Daoy (cell line): ENCODE measurements around the gene GYPA.

- RAMPAGE, long total RNA = no peak
These were observed 17.1 kb downstream of the GAB1 start for GRCh38 chr4:143353632-143354327.

DNA sequence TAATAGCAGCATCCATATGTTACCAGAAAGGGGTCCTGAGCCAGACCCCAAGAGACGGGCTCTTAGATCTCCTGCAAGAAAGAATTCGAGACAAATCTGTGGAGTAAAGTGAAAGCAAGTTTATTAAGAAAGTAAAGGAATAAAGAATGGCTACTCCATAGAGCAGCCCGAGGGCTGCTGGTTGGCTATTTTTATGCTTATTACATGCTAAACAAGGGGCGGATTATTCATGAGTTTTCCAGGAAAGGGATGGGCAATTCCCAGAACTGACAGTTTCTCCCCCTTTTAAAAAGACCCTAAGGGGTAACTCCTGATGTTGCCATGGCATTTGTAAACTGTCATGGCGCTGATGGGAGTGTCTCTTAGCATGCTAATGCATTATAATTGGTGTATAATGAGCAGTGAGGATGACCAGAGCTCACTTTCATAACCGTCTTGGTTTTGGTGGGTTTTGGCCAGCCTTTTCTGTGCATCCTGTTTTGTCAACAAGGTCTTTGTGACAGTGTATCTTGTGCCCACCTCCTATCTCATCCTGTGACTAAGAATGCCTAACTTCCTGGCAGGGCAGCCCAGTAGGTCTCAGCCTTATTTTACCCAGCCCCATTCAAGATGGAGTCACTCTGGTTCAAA is 25.7 kb downstream of the GAB1 start:
- RAMPAGE, long total RNA = no peak

- RAMPAGE, long total RNA = no peak
These were observed 692 bp upstream of the SMARCA5 start for GRCh38 chr4:143512843-143513177.

DNA sequence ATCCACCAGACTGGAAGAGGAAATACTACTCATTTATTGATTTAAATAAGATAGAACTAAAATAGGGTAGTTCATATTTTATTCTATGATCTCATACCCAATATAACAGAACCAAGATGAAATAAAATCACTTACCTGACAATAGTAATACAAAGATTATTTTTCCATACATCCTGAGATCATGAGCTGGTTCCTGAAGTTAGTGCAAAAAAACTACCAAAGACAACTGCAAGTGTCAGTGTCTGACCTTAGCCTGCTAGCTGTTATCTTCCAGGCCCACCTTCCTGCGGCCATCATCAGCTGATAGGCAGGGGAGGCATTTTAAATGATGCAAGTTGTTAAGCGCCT is at the start of gene GYPA:
GYPA (minus strand) TSS at position 255 of the 348 bp plus-strand sequence.
- RAMPAGE, long total RNA = no peak

DNA sequence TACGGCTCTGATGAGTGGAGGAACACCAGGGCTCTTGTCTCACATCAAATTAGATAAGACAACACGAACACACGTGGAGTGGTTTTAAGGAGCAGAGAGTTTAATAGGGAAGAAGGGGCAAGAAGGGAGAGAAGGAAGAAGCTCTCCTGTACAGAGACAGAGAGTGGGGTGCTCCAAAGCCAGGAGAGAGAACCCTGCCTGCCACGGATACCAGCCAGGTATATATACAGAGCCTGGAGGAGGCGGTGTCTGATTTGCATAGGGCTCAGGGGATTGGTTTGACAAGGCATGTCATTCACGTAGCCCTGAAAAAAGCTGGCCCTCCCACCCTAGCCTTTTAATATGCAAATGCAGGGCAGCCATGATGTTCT is 198.9 kb upstream of the GYPA start:
- RAMPAGE, long total RNA = no peak

DNA sequence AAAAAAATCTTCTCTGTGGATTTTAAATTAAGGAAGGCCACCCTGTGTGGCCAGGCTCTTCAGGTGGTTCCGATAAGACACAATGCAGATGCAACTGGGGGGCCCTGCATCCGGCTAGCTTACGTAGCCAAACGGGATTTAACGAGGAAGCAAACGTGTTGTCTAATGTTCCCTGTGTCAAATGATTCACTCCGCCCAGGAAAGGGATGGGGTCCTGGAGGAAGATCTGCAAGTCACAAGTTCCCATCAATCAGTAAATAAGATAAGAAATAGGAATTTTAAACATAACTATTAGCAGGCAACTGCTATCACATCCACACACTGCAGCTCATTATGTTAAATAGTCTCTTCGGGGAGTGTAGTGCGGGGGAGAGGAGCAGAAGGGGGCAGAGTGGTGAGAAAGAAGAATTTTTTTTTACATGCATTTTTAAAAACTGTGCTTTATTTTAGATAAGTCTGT is 216.5 kb upstream of the GYPA start:
- RAMPAGE, long total RNA = no peak

GRCh38 chr4:145180095-145180391 is 346 bp downstream of the OTUD4 start:
- RAMPAGE, long total RNA = no peak

GRCh38 chr4:145482562-145483479 is 1.2 kb downstream of the SMAD1 start:
- RAMPAGE, long total RNA = no peak

DNA sequence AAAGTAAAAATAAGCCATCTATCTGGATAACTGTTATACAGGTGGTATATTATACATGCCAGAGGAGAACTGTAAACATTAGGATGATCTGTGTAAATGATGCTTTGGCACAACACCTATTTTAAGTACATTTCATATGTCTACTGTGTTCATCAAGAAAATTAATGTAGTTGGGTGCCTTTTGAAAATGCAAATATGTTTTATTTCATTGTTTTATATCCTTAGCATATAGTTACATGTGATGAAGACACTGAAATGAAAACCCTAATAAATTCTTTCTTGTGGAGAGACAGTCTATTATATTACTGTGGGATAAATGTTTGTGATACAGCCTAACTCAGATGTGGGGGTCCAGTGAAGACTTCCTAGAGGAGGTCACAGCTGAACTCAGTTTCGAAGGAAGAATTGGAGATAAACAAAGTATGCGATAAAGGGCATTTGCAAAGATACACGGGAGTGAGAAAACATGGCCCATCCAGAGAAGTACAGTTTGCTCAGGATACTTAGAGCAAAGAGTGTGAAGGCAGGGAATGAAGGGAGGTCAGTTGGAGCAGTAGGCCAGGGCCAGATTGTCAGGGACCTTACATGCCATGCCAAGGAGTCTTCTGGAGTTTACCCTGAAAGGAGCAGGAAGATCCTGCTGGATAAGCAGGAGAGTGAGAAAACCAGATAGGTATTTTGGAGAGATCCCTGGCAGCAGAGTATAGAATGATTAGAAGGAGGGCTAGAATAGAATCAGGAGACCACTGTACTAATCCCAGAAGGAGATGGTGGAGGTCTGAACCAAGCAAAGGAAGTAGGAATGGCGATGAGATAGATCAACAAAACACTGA is 27.4 kb downstream of the MMAA start:
- RAMPAGE, long total RNA = no peak

DNA sequence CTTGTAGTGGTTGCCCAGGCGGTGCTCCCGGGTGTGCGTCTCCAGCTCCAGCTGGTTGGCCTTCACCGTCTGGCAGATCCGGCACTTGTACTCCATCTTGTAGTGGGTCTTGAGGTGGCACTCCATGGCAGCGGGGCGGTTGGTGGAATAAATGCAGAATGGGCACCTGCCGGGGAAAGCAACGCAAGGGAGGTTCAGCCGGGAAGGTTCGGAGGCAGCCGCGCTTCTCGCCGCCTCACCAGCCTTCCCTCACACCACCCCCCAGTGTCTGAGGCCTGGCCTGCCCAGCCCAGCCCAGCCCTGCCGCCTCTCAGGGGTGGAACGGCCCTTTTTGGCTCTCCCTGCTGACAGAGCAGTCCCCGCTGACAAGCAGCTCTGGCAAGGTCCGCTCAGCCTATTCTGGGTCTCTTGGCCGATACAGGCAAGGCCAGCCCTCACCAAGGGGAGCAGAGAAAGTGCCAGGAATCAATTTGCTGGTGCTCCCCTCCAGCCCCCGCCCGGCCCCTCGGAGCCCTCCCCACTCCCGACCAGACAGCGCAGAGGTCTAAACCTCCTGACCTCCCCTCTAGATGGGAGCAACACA is 81.6 kb downstream of the C4orf51 start:
- RAMPAGE, long total RNA = no peak

DNA sequence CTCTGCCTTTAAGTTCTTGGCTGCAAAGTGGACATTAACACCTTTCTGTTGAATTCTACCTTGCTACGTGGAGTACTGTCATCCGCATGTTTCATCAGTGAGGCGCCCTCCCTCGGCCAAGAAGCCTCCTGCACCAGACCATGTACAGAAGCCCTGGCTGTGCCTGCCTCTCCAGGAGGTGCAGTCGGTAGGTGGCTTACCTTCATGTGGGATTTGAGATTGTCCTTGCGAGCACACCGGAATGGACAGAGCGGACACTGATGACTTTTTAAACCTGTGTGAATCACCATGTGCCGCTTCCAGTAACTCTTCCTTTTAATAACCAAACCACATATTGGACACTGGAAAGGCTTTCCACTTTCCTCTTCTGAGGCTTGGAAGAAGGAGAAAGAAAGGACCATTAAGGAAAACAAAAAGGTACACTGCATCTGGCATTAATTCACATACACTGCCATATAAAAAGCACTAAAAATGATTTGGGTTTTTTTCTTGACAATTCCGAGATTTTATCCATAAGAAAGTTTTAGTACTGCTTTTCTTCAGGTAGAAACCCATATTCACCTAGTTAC is 46.5 kb downstream of the ZNF827 start:
- RAMPAGE, long total RNA = no peak

DNA sequence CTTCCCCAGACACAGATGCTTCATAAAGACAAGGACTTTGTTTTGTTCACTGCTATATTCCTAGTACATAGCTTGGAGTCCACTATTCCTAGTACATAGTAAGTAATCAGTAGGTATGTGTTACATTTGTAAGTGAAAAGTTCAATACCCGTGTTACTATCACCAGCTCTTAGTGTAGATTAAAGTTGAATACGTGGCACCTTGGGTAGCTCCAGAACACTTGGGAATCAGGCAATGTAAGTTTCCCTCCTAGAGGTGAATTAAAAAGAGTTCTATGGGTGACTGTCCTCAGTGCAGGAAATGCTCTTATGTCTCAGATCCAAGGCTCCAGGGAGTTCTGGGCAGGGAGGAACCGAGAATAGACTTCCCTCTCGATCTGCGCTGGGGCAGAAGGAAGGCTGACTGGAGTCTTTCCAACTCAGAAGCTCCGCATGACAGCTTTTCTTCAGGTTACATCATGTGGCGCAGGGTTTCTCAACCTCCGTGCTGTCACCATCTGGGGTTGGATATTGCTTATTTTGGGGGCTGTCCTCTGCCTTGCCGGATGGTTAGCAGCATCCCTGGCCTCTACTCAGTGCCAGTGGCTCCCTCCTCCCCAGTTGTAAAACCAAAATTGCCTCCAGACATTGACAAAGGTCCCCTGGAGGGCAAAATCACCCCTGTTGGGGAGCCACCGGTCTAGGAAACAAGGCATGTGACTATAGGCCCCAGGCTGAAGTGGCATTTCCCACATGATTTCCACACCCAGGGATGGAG is 21.2 kb downstream of the REELD1 start:
- RAMPAGE, long total RNA = no peak

DNA sequence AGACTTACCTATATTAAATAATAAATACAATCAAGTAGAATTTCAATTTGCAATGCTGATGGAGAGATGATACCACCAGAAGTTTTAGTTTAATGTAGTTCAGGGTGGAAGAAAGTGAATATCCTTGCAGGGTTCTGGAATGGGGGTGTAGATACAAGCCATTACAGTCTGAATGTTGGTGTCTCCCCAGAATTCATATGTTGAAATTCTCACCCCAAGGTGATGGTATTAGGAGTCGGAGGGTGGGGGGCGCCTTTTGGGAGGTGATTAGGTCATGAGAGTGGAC is 20.6 kb upstream of the EDNRA start:
- RAMPAGE, long total RNA = no peak

GRCh38 chr4:147618157-147618793 is 1.1 kb downstream of the TMEM184C start:
- RAMPAGE, long total RNA = no peak

- RAMPAGE, long total RNA = no peak
These were observed 597 bp upstream of the ARHGAP10 start for GRCh38 chr4:147731155-147731826.

GRCh38 chr4:147772438-147773186 is 40.7 kb downstream of the ARHGAP10 start:
- RAMPAGE, long total RNA = no peak

DNA sequence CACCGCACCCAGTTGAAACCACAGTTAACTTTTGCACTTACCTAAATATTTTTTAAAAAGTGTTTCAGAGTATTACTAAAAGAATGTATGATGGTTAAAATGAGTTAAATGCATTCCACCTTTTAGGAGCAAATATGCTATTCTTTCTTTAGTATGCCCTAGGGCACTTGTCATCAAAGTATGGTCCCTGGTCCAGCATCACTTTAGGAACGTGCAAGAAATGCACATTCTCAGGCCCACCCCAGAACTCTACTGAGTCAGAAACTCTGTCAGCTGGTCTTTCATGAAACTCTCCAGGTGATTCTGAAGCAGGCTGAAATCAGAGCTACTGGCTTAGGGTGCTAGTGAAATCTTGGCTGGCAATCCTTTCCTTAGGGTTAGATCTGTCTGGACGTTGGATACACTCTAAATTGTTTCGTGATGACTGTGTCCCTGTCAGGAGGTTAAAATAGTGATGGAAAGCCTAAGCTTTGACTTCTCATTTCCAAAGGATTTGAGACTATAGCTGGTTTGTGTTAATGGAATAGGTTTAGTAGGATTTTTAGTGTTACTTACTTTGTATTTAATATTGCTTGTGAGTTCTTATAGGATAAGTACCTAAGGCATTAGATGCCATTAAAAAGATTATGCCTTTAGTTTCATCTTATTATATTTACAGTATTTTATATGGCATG is 99.1 kb downstream of the ARHGAP10 start:
- RAMPAGE, long total RNA = no peak

DNA sequence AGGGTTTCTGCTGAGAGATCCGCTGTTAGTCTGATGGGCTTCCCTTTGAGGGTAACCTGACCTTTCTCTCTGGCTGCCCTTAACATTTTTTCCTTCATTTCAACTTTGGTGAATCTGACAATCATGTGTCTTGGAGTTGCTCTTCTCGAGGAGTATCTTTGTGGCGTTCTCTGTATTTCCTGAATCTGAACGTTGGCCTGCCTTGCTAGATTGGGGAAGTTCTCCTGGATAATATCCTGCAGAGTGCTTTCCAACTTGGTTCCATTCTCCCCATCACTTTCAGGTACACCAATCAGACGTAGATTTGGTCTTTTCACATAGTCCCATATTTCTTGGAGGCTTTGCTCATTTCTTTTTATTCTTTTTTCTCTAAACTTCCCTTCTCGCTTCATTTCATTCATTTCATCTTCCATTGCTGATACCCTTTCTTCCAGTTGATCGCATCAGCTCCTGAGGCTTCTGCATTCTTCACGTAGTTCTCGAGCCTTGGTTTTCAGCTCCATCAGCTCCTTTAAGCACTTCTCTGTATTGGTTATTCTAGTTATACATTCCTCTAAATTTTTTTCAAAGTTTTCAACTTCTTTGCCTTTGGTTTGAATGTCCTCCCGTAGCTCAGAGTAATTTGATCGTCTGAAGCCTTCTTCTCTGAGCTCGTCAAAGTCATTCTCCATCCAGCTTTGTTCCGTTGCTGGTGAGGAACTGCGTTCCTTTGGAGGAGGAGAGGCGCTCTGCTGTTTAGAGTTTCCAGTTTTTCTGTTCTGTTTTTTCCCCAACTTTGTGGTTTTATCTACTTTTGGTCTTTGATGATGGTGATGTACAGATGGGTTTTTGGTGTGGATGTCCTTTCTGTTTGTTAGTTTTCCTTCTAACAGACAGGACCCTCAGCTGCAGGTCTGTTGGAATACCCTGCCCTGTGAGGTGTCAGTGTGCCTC is 119.7 kb downstream of the NR3C2 start:
- RAMPAGE, long total RNA = no peak

GRCh38 chr4:148386741-148387477 is 55.3 kb downstream of the NR3C2 start:
- RAMPAGE, long total RNA = no peak

DNA sequence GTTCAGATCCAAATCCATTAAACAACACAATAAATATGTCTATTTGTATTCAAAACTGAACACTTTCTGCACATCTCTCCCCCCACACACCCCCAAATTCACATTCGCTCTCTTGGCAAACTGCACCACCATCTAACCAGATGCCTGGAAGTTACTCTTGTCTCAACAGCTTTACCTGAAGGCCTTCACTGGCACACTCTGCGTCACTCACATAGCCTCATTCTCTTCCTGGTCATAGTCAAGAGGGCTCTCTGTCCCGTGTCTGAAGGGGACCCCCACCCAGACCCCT is 3.0 kb downstream of the NR3C2 start:
- RAMPAGE, long total RNA = no peak